SEM (cell line): ENCODE measurements around a stretch of chr17.

GRCh38 chr17:9022021-9022985, 993 bp downstream of the NTN1 start:
- PRO-cap: no peak

- PRO-cap: no peak
These were observed 83.4 kb downstream of the NTN1 start for GRCh38 chr17:9104554-9105243.

- PRO-cap: unidirectional peak, plus-strand start at chr17:9115733
These were observed 94.1 kb downstream of the NTN1 start for GRCh38 chr17:9115224-9115994.

DNA sequence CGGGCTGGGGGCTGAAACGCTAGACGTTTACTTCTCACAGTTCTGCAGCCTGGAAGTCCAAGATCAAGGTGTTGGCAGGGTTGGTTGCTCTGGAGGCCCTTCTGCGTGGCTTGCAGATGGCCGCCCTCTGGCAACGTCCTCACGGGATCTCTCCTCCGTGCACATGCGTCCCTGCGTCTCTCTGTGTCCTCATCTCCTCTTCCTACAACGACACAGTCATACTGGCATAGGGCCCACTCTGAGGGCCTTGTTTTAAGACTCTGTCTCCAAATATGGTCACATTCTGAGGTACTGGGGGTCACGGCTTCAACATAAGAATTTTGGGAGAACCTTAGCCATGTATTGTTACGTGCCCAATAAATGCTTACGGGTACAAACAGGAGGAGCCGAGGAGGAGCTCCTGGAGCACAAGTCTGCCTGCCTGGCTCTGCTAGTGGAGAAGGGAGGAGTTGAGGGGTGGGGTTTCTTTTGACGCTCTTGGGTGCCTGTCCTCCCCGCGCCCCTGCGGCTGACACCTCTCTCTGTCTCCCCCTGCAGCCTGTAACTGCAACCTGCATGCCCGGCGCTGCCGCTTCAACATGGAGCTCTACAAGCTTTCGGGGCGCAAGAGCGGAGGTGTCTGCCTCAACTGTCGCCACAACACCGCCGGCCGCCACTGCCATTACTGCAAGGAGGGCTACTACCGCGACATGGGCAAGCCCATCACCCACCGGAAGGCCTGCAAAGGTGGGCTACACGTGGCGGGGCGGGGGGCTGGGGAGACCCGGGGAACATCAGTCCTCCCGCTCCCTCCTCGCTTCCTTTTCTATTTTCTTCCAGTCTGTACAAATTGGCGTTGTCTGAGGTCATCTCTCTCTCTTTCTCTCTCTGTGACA, 141.2 kb downstream of the NTN1 start:
- PRO-cap: no peak

- PRO-cap: bidirectional peak, plus-strand start at chr17:9240194, minus-strand start at chr17:9239947
These were observed 218.7 kb downstream of the NTN1 start for GRCh38 chr17:9239767-9240618.

- PRO-cap: no peak
These were observed 38.4 kb downstream of the STX8 start for GRCh38 chr17:9537268-9537652.

- PRO-cap: bidirectional peak, plus-strand start at chr17:9646117, minus-strand start at chr17:9646032; unidirectional peak, minus-strand start at chr17:9646191
These were observed 536 bp downstream of the USP43 start for GRCh38 chr17:9645833-9646272.

GRCh38 chr17:9837556-9838444, 12.1 kb downstream of the GLP2R start:
- PRO-cap: no peak

- PRO-cap: no peak
These were observed 51.5 kb upstream of the RCVRN start for GRCh38 chr17:9956437-9957193.

DNA sequence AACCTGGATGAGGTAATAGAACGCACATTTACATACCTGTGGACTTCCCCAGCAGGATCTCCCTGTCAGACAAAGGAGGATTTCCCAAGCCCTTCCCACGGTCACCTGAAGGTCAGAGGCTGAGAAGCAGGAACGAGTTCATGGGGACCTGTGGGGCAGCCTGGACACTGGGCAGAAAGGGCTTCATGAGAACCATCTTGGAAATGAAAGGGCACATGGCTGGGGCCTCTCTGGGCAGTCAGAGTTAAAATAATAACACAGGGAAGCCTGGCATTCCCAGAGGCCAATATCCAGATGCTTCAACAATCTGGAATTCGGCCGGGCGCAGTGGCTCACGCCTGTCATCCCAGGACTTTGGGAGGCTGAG, 12.0 kb upstream of the GAS7 start:
- PRO-cap: no peak

DNA sequence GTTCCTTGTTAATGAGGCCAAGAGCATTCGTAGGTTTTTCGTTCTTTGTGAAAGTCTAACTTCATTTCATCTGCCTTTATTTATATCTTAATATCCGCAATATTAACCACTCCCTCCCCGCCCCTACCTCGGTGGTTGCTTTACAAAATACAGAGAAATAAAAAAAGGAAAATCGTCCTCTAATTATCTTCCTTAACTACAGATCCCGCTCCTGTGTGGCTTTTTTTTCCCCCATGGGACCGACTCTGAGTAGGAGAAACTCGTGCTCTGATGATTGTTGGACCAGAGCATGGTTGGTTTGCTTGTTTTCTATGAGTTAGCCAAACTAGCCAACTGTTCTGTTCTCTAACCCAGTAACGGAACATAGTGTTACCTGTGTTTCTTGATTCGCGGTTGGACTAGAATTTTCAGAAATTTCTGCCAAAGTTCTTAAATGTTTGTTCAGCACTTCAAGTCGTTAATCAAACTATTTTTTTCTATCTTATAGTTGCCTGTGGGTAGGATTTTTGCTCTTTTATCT, 993 bp downstream of the ADPRM start:
- PRO-cap: no peak

DNA sequence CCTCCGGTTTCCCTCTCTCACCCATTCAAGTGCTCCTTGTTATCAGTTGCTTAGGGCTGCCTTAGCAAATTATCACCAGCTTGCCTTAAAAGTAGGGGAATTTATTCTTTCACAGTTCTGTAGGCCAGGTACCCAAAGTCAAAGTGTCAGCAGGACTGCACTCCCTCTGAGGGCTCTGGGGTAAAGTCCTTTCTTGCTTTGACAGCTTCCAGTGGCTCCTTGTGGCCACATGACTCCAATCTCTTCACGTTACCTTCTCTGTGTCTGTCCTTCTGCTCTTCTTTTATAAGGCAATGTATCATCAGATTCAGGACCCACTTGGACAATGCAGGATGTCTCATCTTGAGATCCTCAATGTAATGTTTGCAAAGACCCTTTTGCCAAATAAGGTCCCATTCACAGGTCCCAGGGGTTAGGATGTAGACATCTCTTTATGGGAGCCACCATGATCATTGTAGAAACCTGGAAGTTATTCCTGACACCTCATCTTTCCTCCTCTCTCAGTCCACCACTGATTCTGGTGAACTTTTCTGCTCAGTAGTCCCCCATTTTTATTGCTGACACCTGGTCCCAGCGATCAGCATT, 8.1 kb upstream of the TMEM220 start:
- PRO-cap: no peak

DNA sequence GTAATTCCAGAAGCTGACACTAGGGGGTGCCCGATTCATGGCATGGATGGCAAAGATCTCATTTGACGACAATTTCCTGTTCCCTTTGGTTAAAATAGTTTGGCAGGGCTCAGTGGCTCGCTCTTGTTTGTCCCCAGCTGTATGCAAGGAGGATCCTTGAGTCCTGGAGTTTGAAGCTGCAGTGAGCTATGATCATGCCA, 31.4 kb downstream of the TMEM238L start:
- PRO-cap: no peak

GRCh38 chr17:10777908-10778417, 25.9 kb downstream of the TMEM238L start:
- PRO-cap: no peak

DNA sequence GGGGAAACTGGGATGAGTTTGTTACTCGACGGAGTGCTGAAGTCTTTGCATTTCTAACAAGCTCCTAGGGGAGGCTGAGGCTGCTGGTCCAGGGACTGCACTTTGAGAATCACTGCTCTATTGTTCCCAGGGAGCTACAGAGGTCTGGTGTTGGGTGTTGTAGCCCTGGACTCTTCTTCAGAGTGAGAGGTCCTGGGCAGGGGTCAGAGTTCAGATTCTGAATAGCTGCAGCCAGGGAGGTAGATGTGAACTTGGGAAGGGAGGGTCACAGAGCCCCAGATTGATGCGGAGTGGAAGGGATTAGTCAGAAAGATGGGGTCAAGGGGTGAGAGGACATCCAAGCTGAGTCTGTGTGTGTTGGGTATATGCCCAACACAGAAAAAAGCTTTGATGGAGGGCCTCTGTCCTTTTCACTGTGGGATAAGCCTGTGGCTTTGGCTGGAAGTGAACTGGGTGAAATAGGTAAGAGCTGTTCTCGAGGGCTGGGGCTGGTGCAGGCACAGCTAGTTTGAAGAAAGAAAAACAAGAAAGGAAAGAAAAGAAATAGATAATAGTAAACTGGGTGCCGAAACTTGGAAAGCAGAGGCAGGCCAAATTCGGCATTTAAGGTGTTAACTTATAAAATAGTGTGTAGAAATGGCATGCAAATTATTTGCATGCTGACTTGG, 14.0 kb downstream of the TMEM238L start:
- PRO-cap: no peak

GRCh38 chr17:12074636-12075227, 54.1 kb downstream of the MAP2K4 start:
- PRO-cap: no peak

DNA sequence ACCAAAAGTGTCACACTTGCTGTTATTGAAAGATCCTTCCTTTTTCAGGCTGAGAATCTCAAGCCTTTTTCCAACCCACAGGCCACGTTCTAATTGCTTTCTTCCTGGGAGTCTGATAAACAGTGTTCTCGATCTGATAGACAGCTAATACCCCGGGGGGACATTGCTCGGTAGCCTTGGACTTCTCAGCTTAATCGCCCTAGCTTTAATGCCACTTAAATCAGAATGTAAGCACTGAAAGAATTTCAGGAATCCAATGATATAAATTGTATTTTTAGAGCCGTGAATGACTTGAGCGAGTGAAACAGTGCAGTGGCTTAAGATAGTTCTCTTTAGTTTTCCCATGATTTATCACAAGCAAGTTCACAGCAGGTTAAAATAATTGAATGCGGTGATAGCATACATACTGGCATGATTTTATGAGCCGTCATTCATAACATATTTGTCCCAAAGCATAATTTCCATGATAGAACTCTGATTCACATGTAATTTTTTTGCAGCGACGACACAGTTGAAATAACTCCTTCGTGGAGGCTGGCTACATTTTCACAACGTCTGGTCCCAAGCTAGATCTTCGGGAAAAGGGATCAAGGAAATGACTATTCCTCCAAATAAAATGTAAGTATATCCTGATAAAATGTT, 116.1 kb upstream of the MYOCD start:
- PRO-cap: no peak

GRCh38 chr17:12622994-12623642, 42.6 kb upstream of the MYOCD start:
- PRO-cap: no peak

DNA sequence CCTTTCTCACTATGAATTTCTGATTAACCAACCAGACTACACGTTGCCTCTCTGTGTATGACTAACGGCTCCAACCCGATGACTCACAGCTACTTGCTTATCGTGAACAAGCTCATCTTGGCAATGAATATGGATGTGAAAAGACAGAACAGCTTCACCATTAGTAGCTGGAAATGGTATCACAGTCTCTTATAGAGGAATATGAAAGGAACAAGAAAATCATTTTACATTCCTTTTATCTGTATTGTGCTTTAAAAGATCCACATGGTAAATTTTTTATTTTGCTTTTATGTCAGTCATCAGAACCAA, 23.7 kb upstream of the ARHGAP44 start:
- PRO-cap: no peak

GRCh38 chr17:12985335-12986368, 32.2 kb downstream of the ELAC2 start:
- PRO-cap: bidirectional peak, plus-strand start at chr17:12985729, minus-strand start at chr17:12985452; unidirectional peak, plus-strand start at chr17:12985795